ENCODE data around the gene FAM53A.

- PRO-cap = no peak
- RAMPAGE, long total RNA, 4 experiments = no peak in any of the 4 experiments
These were observed 645 bp downstream of the MYL5 start for GRCh38 chr4:674794-675579.

DNA sequence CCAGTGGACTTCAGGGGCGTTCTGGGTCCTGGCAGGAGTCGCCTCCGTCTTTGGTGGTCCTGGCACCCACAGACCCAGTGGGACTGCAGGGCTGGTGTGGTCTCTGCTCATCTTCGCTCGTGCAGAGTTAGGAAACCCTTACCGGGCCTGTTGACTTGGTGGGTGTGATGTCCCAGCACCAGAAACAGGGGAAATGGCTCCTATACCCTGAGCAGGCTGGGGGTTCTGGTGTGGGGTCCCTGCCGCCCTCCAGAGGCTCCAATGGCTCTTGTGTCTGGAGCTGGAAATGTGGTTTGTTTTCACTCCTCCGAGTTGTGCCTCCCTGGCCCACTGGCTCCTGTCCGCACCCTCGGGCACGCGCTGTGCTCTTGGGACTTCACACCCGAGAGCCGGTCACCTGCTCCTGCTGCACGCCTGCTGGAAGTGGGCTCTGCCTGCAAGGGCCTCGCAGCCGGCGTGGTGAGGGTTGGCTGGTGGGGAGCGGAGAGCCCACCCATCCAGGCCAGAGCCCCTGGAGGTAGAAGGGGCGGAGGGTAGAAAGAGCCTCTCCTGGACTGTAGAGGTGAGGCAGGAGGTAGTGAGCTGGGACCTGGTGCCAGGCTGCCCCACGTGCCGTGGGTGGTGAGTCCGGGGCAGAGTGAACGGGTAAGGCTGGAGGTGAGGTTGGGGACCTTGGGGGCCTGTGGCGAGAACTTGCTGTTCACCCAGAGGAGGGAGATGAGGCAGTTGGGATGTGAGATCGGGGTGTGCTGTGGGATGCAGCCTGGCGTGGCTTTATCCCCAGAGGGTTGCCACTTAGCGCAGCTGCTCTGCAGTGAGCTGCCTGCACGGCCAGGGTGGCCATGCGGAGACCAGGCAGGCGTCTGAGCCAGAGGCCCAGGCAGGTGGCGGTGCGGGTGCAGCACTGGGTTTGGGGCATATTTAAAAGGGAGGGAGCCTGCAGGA lies 48.6 kb downstream of the PCGF3 start:
- PRO-cap = no peak
- RAMPAGE, long total RNA, 4 experiments = start-site peak on the plus strand in 2 of 4 experiments, centred at positions 221 to 253 of the sequence, 9 to 24 reads per replicate; start-site peak on the minus strand in 1 of 4 experiments, centred at position 547 of the sequence, 5 reads per replicate

DNA sequence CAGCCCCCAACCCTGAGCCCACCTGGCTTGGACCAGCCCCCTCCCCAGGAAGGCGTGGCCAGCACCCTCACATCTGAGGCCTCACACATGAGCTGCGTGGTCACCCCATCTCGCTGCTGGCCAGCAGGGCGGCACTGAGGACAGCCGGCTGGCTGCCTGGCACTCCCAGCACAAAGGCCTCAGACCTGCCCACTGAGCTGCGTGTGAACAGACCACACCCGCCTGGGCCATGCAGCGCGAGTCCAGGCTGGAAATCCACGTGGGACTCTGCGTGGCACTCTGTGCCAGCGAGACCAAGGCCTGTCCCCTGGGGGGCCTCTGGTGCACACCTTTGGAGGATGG lies 10.0 kb downstream of the DGKQ start:
- PRO-cap = unidirectional peak, minus-strand start at position 136 of the sequence
- RAMPAGE, long total RNA, 4 experiments = no peak in any of the 4 experiments

- PRO-cap = bidirectional peak, plus-strand start at chr4:1055983, minus-strand start at chr4:1055855; unidirectional peak, minus-strand start at chr4:1056004
- RAMPAGE, long total RNA, 4 experiments = no peak in any of the 4 experiments
These were observed 44.4 kb downstream of the FGFRL1 start for GRCh38 chr4:1055666-1056314.

- PRO-cap = no peak
- RAMPAGE, long total RNA, 4 experiments = no peak in any of the 4 experiments
These were observed 19.7 kb upstream of the SPON2 start for GRCh38 chr4:1191996-1192504.

DNA sequence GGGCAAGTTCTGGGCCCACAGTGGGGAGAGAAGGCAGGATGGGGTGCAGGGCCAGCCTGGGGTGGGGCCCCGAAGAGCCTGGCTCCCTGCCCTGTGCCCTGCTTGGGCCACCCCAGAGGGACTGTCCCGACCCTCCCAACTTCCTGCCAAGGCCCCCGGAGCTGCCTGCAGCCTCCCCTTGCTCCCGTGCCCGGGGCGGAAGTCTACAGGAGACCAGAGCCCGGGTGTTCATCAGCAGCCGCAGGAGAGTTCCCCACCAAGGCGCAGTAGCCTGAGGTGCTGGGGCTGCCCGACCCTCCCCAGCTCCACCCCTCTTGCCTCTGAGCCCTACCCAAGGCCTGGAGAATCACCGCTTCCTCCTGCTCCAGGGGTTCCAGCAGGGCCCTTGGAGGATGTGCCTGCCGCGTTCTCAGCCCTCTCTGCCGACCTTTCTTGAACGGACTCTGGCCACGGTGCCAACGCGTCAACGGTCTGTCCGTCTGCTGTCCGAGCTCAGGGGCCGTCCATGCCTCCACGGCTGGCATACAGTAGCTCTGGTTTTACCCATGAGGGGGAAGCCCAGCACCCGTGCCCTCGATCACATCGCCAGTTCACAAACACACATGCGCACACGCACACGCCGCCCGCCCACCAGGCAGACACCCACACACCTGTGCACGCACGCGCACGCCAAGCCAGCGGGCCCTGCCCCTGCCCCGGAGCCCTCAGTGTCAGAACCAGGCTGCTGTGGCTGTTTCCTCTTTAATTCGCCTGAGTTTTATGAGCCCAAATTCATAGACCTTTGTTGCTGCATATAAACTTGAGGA lies 36.1 kb upstream of the SPON2 start:
- PRO-cap = no peak
- RAMPAGE, long total RNA, 4 experiments = start-site peak on the minus strand in 1 of 4 experiments, centred at position 591 of the sequence, 5 reads per replicate

DNA sequence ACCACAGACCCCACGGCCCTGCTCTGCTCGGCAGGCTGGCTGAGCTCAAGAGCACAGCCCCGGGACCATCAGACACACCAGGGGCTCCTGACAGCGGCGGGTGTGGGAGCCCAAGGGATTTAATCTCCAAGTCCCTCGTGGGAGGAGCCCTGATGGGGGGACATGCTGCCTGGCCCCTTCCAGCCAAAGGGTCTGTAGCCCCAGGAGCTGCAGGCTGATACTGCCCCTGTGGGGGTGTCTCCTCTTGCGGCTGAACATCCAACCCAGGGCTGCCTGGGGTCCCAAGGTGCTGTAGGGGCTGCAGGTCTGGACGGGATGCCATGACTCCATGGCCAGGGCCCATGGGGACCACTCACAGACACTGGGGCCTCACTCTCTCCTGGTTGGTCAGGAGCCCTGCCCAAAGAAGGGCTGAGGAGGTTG lies 35.2 kb downstream of the CTBP1 start:
- PRO-cap = no peak
- RAMPAGE, long total RNA, 4 experiments = no peak in any of the 4 experiments

DNA sequence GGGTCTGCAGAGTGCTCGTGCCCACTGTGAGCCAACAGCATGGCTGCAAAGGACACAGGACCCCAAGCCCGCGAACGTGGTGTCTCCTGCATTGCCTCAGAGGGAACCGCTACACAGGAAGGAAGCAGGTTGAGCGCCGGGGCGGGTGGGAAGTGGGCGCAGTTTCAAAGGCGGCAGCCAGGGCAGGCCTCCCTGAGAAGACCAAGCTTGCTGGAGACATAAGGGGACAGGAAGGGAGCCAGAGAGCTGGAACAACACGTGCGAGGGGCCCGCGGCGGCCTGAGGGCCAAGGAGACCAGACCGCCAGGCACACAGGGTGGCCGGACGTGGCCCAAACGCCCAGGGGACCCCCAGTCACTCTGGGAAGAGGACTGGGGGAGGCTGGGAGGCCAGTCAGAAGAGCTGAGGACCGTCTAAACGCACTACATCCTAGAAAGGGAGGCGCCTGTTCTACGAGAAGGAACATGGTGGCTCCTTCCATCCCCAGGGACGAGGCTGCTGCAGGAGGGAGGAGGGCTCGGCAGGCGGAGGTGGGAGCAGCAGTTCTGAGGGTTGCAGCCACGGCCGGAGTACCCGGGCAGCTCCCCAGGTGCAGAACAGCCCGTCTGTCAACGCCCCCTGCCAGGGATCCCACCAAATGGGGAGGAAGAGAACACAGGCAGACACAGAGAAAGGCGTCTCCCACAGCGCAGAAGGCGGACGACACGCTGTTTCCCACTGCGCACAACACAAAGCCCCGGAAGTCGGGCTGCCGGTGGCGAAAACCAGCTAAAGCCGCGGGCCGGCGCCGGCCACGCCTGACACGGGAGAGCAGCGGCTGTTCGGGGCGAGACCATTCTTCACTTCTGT lies 31.9 kb downstream of the CTBP1 start:
- PRO-cap = bidirectional peak, plus-strand start at position 221 of the sequence, minus-strand start at position 98 of the sequence
- RAMPAGE, long total RNA, 4 experiments = no peak in any of the 4 experiments

DNA sequence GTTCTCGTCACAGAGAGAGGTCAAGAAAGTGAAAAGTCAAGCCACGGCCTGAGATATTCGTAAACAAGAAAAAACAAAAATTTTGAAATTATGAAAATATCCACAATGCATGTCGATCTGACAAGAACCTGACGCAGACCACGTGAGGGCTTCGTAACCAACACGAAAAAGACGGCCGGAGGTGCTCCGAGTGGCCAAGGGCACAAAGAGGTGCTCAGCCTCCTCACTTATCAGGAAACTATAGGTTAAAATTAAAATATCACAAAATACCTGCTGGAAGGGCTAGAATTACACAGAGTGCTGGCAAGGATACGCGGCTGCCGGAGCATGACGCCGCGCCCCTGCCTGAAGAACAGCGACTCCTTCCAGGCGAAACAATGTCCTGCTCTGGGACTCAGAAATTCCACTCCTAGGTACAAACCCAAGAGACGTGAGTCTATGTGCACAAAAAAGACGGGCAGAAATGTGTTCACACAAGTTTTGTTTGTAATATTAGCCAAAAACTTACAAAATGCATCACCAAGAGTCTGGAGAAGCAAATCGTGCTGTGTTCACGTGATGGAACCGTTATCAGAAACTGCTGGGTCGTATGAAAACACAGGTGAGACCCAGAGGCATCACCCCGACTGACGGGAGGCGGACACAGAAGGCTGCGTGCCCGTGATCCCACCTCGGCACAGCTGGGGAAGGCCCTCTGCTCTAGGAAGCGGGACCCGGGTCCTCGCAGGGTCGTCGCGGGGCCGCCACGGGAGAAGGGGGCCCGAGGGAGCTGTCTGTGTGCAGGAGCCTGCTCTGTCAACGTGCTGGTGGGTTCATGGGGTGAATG lies 27.7 kb downstream of the CTBP1 start:
- PRO-cap = no peak
- RAMPAGE, long total RNA, 4 experiments = no peak in any of the 4 experiments

GRCh38 chr4:1245001-1245733 lies 3.8 kb downstream of the CTBP1 start:
- PRO-cap = no peak
- RAMPAGE, long total RNA, 4 experiments = no peak in any of the 4 experiments

DNA sequence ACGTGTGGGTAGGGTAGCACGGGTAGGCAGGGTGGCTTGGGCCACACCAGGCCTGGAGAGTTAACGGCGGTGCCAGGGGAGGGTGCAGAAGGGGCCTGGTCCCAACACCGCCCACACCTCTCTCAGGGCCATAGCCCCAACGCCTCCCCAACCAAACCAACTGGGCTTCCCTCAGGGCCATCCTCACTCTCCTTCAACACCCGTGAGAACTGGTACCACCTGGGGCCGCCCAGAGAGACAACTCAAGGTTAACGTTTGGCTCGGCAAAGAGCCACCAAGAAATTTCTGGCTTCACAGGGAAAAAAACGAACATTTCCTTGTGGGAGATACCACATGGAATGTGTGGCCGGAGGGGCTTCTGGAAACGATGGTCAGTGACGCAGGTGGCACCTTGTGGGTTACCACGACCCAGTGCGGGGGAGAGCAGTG lies 3.2 kb downstream of the CTBP1 start:
- PRO-cap = no peak
- RAMPAGE, long total RNA, 4 experiments = start-site peak on the minus strand in 1 of 4 experiments, centred at position 223 of the sequence, 17 reads per replicate

DNA sequence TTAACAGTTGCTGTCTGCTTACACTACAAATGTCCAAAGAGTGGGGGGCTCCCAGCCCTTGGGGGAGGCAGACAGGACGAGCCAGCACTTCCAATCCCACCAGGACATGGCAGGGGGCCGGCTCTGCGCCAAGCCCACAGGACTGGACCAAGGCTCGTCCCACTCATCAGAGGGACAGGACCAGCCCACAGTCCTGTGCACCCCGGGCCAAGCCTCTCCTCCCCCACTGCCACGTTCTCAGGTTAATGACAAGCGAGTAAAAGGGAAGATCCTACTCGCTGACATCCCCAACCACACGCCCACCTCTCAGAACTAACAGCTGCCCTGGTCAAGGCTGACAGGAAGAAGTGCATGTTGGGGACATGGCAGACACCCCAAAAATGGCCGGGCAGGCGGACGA lies 2.1 kb downstream of the CTBP1 start:
- PRO-cap = no peak
- RAMPAGE, long total RNA, 4 experiments = no peak in any of the 4 experiments

DNA sequence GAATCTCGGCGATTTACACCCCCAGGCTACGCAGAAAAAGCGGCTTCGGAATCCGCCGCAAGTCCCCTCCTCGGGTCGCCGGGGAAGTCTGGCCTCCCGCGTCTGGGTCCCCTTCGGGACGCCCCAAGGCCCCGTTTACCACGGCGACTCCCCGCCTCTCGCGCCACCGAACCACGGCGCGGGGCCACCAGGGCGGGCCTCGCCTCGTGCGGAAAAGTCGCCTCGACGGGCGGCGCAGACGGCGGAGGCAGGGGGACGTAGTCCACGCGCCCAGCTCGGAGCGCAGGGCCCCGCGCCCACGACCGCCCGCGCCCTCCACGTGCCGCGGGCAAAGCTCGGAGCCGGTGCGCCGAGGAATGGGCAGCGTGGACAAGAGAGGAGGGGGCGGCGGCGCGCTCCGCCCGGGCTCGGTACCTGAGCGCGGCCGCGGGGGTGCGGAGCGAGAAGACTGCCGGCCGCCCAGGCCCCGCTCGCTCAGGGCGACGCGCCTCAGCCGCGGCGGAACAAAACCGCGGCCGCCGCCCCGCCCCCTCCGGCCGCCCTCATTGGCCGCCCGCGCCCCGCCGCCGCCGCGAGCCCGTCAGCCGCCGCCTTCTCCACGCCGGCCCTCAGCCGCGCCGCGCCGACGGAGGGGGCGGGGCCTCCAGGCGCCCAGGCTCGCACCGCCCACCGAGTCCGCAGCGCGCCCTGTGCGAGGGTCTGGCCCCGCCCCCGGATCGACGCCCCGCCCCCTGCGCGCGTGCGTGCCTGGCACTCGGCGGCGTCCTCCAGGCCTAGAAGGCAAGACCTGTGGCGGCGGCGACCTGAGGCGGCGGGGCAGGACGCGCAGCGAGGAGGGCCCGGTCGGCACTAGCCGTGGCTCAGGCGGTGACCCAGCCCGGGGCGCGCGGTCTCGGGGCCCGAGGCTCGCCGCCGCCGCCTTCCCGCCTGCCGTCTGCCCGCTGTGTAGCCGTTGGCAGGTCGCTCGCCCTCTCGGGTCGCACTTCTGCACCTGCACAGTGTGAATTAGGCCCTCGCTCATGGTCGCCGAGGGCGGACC lies at the start of gene FAM53A:
Gene FAM53A (minus strand): TSS at position 495 of the 1,039 bp plus-strand sequence.
- PRO-cap = unidirectional peak, plus-strand start at position 237 of the sequence; bidirectional peak, plus-strand start at position 806 of the sequence, minus-strand start at position 476 of the sequence
- RAMPAGE, long total RNA, 4 experiments = no peak in any of the 4 experiments

GRCh38 chr4:1711012-1711883 lies 871 bp downstream of the SLBP start:
- PRO-cap = no peak
- RAMPAGE, long total RNA, 4 experiments = no peak in any of the 4 experiments

DNA sequence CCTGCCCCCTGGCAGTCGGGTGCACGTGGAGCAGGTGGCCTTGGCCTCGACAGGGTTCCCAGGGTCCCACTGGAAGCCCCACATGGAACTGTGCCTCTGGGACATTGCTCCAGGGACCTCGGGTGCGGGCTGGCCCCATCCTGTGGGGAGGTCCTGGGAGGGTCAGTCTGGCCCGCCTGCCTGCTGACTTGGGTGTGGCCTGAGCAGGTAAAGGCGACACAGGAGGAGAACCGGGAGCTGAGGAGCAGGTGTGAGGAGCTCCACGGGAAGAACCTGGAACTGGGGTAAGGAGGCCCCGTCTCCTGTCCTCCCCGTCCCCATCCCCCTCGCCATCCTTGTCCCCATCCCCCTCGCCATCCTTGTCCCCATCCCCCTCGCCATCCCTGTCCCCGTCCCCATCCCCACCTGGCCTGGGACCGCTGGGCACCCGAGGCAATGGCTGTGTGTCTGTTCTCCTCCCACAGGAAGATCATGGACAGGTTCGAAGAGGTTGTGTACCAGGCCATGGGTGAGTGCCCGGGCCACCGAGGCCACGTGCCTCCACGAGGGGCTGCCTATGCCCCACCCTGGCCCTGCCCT lies 18.3 kb downstream of the TACC3 start:
- PRO-cap = no peak
- RAMPAGE, long total RNA, 4 experiments = start-site peak on the plus strand in 2 of 4 experiments, centred at positions 181 to 195 of the sequence, 9 reads per replicate

GRCh38 chr4:1767562-1768344 lies 25.3 kb upstream of the FGFR3 start:
- PRO-cap = no peak
- RAMPAGE, long total RNA, 4 experiments = no peak in any of the 4 experiments

DNA sequence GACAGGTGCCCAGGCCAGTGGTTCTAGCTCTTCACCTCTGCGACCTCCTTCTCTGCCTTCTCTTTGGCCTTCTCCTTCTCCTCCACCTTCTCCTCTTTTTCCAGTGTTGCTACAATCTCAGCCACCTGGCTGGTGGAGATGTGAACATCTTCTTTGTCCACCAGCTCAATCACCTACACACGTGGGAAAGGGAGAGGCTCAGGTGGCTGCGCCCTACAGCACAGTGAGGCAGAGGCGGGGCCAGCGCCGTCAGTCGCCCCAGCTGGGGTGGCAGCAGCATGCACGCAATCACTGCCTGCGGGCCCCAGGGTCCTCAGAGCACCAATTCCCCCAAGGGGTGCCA lies 21.3 kb downstream of the FGFR3 start:
- PRO-cap = unidirectional peak, minus-strand start at position 97 of the sequence
- RAMPAGE, long total RNA, 4 experiments = no peak in any of the 4 experiments

- PRO-cap = no peak
- RAMPAGE, long total RNA, 4 experiments = no peak in any of the 4 experiments
These were observed 26.7 kb downstream of the FGFR3 start for GRCh38 chr4:1819806-1820176.

DNA sequence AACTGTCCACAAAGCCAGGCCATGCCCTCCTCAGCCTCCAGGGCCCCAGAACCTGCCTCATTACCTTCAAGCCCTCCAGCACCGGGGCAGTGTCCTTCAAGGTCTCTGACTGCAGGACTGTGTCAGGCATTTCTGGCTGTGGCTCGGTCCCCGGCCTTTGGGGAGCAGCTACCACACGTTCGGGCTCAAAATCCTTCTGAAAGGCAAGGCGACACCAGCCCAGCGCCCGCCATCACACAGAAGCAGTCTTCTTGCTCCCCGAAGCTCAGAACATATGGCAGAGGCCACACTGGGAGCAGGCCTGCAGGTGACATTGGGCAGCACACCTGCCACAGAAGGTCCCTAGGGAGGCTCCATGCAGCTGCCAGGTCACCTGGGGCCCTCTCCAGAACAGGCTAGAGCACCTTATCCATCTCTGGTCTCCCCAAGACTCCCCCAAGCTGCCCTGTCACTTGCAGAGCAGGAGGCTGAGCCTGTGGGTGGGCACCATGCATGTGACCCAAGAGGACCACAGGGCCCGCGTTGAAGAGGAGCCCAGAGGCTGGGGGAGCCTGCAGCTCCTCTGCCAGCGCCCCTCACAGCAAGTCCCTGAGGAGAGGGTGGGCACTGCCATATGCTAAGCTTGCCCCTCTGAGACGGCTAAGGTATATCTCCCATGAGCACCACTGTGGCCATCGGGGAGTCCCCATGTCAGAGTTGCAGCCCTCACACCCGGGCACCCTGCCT lies 29.2 kb downstream of the FGFR3 start:
- PRO-cap = no peak
- RAMPAGE, long total RNA, 4 experiments = start-site peak on the minus strand in 2 of 4 experiments, centred at positions 175 to 238 of the sequence, 116 to 623 reads per replicate

DNA sequence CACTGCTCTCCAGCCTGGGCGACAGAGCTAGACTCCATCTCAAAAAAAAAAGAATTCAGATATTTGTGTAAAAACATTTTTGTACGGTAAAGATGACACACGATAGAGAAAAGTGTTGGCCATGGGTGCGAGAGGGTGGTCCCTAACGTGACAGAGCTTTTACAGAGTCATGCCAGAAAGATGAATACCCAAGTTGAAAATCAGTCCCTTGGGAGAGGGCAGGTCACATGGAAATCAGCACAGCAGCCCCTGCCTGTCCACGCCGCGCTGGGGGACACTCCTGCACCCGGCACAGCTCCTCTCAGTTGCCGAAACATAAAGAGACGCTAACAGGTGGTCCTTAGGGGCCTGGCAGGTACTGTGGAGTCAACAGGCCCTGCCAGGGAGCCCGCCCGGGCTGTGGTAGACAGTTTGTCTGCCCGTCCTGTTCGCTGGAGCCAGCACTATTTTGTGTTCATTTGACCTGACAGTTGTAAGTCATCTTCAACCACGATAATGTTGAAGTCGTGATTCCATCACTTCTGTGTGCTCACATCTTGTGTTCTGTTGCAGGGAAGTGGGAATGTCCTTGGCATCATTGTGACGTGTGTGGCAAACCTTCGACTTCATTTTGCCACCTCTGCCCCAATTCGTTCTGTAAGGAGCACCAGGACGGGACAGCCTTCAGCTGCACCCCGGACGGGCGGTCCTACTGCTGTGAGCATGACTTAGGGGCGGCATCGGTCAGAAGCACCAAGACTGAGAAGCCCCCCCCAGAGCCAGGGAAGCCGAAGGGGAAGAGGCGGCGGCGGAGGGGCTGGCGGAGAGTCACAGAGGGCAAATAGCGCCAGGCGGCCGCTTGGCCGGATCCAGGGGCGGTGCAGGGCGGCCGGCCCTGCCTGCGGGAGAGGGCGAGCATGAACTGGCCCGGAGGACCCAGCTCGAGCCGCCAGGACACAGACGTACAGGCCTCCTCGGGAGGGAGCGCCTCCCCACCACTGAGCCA lies 30.4 kb downstream of the NELFA start:
- PRO-cap = no peak
- RAMPAGE, long total RNA, 4 experiments = no peak in any of the 4 experiments

Measured in transverse colon (tissue), 4 donors.